LUHMES (cell line): ENCODE measurements around a stretch of chr12.

DNA sequence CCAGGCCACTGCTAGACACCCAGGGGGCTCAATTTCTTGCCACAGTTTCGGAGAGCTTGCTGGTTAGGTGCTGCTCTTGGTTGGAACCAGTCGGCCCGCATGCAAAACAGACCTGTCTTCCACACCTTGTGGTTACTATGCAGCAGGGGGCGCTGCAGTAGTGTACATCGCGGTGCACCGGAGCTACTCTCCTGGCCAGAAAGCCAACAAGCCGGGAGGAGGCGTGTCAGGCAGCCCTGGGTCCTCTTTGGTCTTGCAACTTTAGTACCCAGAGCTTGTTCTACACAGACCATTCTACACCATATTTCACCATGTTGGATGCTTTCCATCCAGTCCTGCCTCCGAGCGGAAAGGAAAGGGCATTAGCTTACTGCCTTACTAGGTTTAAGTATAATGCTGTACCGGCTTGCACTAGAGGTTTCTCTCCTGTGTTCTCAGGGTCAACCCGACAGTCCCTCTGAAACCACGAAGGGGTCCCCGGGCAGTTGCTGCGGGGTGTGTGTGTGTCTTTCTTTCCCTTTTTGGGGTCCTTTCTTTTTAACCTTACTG lies 908 bp upstream of the TMTC2 start:
- PRO-cap: no peak

GRCh38 chr12:82974666-82975030 lies 287.9 kb downstream of the TMTC2 start:
- PRO-cap: unidirectional peak, plus-strand start at chr12:82974926

- PRO-cap: unidirectional peak, minus-strand start at chr12:84894025
Measured at GRCh38 chr12:84893770-84894113, 18.9 kb downstream of the SLC6A15 start.

DNA sequence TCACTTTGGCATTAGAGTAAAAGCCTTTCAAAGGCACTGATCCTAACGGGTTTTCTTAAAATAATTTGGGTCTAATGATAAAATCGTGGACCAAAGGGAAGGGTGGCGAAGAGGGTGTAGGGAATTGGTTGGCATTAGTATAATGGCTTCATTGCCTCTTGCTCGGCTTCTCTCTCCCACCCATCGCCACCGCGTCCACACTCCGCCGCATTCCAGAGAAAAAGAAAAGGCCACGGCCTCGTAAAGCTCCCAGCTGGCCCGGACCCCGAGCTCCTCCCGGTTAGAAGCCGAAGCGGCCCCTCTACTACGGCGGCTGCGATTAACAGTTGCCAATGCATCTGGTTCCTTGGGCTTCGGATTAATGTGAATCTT lies 775 bp upstream of the ALX1 start:
- PRO-cap: bidirectional peak, plus-strand start at position 283 of the sequence, minus-strand start at position 230 of the sequence

DNA sequence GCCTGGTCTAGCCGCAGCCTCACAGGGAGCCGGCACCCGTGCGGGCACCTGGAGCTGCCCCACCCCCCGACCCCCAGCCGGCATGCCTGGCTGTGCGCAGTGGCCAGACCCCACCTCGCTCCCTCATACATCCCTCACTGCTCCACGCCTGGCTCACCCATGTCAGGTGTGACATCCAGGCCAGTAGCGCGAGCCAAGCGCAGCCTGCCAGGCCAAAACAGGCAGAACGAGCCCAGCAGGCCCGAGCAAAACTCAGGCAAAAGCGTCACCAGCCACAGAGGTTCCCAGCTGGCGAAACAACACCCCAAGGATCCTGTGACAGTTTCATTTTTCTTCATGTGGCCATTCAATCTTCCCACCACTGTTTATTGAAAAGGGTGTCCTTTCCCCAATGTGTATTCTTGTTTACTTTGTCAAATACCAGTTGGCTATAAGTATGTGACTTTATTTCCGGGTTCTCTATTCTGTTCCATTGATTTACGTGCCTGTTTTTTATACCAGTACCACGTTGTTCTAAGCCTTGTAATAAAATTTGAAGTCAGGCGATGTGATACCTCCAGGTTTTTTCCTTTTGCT lies 8.9 kb upstream of the MGAT4C start:
- PRO-cap: no peak

DNA sequence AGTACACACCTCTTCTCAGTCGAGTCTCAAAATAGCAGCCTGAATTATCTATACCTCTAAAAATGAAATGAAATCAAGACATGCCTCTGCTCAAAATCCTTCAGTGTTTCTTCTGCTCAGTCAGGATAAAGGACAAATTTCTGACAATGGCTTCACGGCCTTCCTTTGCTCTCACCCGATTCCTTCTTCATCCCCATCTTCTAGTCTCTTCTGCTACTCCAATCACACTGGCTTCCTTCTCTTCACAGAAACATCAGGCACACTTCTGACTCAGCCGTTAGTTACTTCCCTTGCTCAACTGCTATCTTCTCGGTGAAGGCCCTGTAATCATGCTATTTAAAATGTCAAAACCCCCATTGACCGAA lies 161.2 kb downstream of the KITLG start:
- PRO-cap: no peak

DNA sequence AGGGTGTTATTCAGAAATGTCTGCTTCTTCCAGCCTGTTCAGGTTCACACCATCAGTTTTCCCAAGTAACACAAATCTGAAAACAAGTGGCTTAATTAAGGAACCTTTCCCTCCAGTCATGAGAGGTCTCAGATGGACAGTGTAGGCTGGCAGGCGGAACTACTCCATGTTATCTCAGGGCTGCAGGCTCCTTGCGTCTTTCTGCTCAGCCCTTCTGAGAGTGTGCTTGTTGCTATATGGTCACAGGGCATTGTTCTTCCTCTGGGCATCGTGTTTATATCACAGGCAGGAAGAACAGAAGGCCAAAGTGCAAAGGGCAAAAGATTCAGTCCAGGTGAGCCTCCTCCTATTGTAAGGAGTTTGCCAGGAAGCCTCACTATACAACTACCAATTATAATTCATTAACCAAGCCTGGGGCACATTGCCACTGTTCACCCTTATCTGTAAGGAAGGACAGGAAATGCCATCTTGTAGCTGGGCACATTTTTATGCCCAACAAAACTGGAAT lies 195.4 kb upstream of the KITLG start:
- PRO-cap: no peak

- PRO-cap: no peak
Measured at GRCh38 chr12:89169284-89169864, 182.9 kb downstream of the DUSP6 start.

- PRO-cap: bidirectional peak, plus-strand start at chr12:89351867, minus-strand start at chr12:89351860; bidirectional peak, plus-strand start at chr12:89352000, minus-strand start at chr12:89352010
Measured at GRCh38 chr12:89351282-89352135, 792 bp downstream of the DUSP6 start.

- PRO-cap: bidirectional peak, plus-strand start at chr12:89354110, minus-strand start at chr12:89353986; bidirectional peak, plus-strand start at chr12:89354247, minus-strand start at chr12:89354204; unidirectional peak, minus-strand start at chr12:89354707
Measured at GRCh38 chr12:89353894-89355056, 2.0 kb upstream of the DUSP6 start.

DNA sequence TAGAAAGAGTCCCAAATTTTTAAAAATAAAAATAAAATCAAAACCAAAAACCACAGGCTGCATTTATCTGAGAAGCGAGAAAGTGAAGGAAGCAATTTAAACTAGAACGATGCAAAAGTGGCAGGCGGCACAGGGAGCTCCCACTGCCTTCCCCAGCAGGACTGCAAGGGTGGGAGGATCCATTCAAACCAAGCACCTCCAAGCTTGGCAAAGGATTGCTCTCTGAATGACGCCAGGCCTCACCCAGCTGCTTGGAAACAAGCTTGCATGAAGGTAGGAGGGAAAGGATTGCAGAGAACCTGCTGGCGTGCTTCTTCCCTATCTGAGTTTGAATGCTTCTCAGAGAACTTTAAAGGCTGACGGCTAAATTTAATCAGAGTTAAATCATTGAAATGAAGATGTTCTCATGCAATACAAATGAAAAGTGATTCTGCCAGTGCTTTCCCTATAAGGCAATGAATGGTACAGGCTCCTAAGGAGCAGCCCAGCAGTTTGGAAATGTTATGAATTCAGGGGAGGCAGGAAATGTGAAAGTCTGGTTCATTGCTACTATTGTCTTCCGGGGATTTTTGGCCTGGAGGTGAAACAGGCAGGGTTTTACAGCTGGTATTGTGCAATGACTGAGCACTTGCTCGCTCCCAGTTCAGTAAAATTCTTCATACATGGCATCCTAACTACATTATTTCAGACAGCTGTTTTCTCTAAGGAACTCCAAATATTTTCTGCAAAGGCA lies 31.8 kb upstream of the DUSP6 start:
- PRO-cap: no peak

GRCh38 chr12:89418218-89418586 lies 65.9 kb upstream of the DUSP6 start:
- PRO-cap: no peak

DNA sequence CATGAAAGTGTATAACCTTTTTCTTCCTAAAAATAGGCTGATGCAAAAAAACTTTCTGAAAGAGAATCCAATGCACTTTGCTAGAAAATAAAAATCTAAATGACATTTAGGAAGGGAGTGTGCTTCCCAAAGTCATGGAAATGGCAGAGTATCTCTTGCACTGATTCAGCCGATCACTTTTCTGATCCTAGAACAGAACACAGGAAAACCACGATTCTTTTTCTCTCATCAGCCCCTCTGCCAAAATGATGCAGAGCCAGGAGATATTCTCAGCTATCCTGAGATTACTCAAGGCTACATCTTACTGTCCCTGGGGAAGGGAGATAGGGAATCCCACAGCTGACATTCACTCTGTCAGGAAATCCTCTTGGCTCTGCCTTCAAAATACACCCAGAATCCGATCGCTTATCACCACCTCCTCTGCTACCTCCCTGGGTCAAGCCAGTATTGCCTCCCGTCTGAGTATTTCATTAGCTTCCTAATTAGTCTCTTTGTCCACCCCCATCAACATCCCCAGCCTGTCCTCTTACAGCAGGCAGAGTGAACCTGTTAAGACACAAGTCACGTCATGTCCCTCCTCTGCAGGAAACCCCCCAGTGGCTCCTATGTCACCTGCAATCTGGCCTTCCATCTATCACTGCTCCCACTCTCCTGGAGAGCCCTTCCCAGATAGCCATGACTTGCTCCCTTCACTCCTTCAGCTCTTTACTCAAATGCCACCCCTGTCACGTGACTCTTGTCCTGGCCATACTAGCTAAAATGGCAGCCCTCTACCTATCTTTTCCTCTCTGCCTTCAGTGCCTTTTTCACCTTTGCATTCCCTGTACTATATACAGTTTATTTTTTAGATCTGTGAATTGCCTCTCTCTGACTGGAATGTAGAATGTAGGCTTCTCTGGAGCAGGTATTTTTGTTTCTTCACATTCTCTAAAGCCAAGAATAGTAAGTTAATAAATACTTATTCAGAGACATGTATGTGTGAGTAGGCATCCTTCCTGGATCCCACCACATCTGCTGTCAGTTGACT lies 70.4 kb downstream of the GALNT4 start:
- PRO-cap: no peak

DNA sequence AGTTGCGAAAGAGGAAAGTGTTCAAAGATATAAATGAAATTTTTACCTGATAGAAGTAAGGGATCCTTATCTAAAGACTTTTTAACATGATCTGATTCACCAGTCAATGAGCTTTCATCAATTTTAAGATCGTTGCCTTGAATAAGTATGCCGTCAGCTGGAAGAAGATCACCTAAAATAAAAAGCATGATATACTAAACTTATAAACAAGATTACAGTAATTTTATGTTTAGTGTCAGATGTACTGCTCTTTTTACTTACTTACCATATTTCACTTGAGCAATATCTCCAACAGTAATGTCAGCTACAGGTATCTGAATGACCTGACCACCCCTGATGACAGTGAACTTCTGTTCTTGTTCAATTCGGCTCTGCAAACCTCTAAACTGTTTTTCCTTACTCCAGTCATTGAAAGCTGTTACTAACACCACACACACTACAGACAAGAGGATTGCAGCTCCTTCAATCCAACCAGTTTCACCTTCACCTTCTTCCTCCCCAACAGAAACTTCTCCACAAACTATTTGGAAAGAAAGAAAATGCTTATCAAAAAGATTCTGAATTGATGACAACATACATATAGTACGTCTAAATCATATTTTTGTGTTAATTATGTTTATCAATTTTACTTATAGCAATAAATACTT lies 73.8 kb downstream of the ATP2B1 start:
- PRO-cap: no peak

- PRO-cap: no peak
Measured at GRCh38 chr12:89694876-89696243, 13.3 kb downstream of the ATP2B1 start.

- PRO-cap: bidirectional peak, plus-strand start at chr12:89709803, minus-strand start at chr12:89709338
Measured at GRCh38 chr12:89709247-89709888, 730 bp upstream of the ATP2B1 start.

DNA sequence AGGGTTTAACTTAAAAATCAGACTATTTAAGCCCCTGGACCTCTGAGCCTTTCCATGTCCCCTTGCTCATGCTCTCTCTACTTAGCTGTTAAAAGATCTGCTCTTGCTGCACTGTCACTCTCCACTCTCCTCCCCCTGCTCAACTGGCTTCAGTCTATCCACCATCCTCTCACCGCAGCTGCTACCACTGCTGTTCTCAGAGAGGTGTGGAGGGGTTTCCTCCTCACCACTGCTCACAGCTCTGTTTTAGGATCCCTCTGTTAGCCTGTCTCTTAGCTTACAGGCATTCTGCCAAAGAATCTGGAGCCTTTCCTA lies 43.7 kb upstream of the ATP2B1 start:
- PRO-cap: no peak

DNA sequence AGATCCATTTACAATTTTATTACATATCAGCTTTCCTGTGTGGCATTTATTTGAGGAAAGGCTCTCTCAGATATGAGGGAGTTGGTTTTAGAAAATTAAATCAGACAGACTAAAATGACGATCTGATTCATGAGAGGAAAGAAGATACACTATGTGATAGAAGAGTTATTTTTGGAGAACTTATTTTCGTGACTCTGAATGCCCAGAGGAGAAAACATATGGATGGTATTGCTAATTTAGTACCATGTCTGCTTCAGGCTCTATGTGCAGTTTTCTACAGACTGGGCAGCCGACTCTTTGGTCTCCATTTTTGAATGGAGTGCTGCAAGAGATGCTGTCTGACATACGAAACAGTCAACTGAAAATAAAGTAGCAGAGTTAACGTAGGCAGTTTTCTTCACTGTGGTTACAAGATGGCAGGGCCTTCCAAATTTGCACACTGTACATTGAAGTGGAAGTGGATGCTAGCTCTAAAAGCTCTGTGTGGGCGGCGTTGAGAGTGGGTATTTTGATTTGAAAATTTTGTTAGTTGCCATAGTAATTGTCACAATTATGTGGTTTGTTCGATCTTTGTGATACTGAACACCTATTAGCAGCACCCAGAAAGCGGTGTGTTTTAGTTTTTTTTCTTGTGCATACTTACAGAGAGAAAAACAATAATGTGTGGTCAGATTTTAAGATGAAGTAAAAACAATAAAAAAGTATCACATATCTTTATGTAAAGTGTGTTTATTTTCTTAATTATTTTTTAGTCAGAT lies 154.8 kb upstream of the ATP2B1 start:
- PRO-cap: no peak

GRCh38 chr12:90299193-90299625 lies 590.6 kb upstream of the ATP2B1 start:
- PRO-cap: no peak

- PRO-cap: no peak
Measured at GRCh38 chr12:90501798-90502154, 453.2 kb downstream of the CCER1 start.